GM19240 (cell line): ENCODE measurements around a stretch of chr10.

DNA sequence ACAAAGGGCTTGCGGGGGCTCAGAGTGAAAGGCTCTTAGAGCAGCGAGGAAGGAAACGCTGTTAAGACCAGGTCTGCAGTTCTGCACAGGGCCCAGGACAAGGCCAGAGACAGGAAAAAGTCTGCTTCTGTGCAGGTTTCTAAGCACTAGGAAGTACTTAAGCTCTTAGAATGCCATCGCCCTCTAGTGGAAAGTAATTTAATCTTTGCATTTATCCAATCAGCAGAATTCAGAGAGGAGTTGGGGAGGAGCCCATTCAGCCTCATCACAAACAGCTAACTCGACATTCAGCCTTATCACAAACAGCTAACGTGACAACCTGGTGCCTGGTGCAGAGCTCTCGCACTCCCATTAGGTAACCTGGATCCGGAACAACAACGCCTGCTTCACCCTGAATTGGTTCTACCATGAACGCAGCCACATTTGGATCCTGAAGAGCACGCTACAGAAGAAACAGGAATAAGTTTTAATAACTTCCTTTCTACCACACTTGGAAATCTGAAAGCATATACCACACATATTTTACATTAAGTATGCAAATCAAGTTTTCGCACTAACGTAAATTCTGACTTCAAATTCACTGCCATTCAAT is 15.1 kb downstream of the OAT start:
- RRBS: no CpG with 5 or more reads among the region's 13 CpGs

DNA sequence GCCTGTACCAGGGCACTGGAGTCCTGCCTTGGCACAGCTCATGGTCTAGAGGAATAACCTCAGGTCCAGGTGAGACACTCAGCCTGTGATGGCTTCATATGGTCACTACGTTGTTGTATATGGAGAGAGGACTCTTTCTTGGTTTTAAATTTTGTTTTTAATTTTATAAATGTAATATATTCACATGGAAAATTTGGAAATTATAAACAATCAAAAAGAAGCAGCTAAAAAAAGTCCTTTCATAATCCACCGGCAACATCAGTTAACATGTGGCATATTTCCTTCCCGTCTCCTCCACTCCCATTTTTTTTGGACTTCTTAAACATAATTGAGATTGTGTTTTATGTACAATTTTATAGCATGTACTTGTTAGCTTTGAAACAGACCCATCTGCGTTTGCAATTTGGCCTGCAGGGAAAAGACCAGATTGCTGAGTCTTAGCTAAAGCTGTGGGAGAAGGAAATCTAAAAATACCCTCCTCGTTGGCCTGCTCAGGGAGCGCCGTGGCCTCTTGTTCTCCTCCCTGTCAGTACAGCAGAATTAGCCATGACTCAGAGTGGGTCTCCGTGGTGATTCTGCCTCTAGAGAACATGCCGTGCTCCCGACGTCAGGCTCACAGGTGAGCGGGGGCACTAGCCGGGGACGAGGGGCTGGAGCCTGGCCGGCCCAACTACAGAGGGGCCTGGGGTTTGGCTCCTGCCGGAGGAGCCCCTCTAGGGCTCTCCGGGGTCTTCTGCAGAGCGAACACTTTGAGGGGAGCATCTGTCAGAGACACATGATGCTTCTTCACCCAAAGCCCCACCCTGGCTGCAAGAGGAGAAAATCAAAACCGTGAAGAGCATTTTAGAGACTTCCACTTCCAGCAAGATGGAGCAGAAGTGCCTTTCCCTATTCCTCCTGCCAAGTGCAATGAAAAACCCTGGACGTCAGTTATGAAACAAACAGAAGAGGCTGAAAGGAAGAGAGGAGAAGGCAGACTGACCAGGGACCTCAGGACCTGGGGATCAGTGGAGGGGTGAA is 98.7 kb downstream of the LHPP start:
- RRBS: 86% methylated on average over 1 of the region's 20 CpGs

DNA sequence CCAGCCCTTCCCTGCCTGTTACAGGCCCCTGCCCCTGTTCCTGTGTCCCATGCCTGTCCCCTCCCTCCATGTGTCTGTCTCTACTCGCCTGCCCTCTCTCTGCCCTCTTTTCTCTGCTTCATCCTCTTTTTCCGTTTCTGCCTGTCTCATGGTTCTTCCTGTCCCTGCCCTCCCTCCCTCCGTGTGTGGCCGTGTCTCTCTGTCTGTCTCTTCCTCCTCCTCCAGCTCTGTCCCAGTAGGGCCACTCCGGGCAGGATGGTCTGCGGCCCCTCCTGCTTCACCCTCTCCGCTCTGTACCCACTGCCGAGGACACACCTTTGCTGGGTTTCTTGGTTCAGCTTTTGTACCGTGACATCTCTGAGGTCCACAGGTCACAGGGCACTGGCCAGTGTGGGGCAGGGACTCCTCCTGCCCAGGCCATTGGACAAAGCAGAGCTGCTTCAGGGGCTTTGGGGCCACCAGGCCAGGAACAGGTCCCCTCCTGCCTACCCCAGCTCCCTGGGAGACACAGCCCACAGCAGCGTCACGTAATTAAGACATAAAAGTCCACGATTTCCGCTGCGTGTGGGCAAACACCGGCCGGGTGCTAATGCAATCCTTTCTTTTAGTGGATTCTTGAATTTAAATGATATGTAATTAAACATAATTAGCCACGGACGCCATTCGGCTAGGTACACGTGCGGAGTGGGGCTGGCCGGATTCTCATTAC is 137.2 kb downstream of the FAM53B start:
- RRBS: no CpG with 5 or more reads among the region's 22 CpGs

- RRBS: no CpG with 5 or more reads among the region's 4 CpGs
These were observed 72.7 kb downstream of the FAM53B start for GRCh38 chr10:124671514-124671783.

DNA sequence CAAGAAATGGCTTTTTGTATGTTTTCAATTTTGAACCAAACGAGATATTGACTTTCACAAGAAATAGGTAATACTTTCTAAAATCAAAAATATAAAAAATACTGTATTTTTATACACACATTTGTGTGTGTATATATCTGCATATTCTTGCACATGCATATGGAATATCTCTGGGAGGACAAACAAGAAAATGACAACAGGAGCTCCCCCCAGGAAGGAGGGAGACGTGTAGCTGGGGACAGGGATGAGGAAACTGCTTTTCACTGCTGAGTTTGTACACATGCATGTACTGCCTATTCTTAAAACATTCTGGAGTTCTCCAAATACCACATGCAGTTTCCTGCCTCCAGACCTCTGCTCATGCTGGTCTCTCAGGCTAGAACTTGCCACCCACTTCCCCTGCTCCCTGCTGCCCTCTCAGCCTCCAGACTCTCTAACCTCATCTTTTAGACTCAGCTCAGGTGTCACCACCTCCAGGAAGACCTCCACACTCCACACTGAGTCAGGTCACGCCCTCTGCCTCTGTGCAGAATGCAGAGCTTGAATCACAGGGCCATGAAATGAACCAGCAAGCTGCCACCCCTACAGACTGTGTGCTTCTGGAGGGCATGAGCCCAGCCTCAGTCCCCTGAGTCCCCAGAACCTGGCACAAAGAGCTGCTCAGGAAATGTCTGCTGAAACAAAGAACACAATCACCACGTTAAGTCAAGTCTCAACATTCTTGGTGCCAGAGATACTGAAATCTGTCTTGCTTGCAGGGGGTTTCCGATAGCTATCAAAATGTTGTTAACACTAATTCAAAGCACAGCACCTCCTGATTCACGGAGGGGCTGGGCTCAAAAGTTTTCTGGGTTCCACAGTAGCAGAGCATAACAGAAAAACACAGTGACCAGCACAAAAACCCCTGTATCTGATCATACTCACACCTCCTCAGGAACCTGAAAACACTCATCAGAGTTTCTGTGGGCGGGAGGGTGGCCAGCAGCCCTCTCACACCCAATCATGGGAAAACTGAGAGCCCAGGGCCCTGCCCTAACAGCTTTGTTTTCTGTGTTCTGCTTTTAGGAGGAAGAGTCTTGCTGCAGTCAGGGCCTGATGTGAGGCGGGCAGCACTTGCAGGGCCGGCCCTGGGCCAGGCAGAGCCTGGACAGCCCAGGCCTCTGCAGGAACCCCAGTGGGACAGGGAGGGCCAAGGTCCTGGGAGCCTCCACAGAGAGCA is 21.2 kb downstream of the FAM53B start:
- RRBS: no CpG with 5 or more reads among the region's 9 CpGs

DNA sequence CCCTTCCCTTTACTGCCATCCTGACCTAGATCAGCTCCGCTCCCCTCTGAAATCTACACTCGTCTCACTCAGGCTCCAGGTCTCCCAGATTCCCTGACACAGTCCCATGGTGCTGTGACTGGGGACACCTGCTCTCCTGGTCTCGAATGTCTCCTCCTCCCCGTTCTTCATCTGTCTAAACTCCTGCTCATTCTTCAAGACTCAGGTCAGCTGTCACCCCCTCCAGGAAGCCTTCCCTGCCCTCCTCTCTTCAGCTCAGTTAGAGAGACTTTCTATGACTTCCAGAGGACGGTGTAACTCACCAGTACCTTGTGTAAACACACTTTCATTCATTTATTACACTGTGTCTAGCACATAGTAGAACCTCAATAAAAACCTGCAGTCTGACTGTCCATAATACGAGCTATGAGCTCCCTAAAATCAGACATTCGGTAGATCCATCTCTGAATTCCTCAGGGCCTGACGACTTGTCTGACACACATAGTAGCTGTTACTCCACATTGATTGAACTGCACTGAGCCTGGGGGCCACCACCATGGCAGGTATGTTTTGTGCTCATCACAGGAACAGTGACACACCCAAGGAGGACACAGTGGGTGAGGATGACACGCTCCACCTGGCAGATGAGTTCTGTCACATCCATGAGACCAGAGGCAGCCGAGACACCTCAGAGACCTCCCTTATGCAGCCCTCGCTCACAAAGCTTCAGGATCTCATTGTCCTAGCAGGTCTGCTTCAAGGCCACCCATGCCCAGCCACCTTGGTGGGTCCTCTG is 10.2 kb downstream of the FAM53B start:
- RRBS: no CpG with 5 or more reads among the region's 11 CpGs

DNA sequence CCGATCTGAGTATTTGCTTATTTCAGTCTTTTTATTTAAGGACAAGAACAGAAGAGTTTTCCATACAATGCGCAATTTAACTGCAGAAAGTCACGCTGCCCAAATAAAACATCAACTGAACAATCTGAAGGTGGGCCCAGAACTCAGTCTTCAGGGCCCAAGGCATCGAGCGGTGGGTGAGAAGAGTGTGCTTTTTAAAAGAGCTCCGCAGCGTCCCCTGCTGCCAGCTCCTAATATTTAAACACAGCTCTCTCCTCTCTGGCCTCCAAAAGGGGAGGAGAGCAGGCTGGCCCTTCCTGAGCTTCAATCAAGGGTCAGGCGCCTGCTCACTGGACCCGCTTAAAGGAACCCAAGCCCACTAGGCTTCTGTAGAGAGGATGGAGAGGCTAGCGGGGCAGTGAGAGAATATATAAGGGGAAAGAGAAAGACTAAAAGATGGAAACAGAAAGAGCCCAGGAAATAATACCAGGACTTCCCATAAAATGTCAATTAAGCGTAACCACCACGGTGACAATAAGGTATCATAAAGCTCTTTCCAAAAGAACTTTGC is 2.9 kb downstream of the FAM53B start:
- RRBS: no CpG with 5 or more reads among the region's 12 CpGs

DNA sequence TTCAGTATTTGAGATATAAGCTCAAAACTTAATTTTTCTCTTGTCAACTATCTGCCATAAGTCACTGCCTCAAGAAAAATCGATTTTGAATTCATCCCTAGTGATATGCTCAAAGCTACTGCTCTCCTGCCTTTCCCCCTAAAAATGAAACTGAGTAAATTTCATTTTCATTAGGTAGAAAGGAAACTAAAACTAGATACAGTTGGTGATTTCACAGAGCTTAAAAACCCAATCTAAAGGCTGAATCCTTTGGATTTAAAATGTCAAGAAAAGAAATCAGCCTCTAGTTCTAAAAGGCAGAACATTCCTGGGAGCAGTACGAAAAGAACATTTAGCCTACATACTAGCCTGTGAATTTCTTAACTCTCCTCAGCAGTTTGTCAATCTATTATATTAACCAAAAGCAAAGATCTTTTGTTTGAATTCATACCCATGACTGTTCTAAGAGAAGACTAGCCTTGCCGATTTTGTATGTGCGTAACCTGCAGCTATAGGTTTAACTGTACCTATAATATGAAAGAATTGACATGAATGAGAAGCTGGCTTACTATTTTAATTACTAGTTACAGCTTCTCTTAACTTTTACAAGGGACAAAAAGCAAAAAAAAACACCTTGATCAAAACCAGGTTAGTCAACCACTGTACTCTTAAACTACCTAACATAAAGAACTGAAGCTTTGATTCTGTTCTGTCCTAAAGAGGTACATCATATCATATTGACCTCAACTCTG is 5.0 kb upstream of the FAM53B start:
- RRBS: no CpG with 5 or more reads among the region's 4 CpGs

GRCh38 chr10:124788139-124788668 is 3.5 kb downstream of the EEF1AKMT2 start:
- RRBS: no CpG with 5 or more reads among the region's 2 CpGs

DNA sequence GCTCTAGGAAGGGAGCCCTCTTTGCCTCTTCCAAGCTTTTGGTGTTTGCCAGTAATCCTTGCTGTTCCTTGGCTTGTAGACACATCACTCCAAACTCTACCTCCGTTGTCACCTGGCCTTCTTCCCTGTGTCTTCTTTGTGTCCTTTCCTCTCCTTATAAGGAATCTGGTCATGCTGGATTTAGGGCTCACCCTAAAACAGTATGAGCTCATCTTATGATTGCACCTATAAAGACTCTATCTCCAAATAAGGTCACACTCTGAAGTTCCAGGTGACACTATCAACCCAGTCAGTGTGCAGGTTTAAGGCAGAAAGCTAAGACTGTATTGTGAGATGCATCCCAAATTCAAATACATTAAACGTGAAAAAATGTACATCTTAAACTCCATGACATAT is 49.0 kb upstream of the ZRANB1 start:
- RRBS: no CpG with 5 or more reads among the region's 2 CpGs

GRCh38 chr10:125002715-125003223 is 25.1 kb downstream of the CTBP2 start:
- RRBS: 87% methylated on average over 8 of the region's 22 CpGs

- RRBS: 18% methylated on average over 2 of the region's 10 CpGs
These were observed 37.3 kb upstream of the CTBP2 start for GRCh38 chr10:125064879-125065797.

GRCh38 chr10:125127906-125128540 is 100.2 kb upstream of the CTBP2 start:
- RRBS: no CpG with 5 or more reads among the region's 5 CpGs

GRCh38 chr10:125151523-125152096 is 123.7 kb upstream of the CTBP2 start:
- RRBS: 60% methylated on average over 9 of the region's 51 CpGs

DNA sequence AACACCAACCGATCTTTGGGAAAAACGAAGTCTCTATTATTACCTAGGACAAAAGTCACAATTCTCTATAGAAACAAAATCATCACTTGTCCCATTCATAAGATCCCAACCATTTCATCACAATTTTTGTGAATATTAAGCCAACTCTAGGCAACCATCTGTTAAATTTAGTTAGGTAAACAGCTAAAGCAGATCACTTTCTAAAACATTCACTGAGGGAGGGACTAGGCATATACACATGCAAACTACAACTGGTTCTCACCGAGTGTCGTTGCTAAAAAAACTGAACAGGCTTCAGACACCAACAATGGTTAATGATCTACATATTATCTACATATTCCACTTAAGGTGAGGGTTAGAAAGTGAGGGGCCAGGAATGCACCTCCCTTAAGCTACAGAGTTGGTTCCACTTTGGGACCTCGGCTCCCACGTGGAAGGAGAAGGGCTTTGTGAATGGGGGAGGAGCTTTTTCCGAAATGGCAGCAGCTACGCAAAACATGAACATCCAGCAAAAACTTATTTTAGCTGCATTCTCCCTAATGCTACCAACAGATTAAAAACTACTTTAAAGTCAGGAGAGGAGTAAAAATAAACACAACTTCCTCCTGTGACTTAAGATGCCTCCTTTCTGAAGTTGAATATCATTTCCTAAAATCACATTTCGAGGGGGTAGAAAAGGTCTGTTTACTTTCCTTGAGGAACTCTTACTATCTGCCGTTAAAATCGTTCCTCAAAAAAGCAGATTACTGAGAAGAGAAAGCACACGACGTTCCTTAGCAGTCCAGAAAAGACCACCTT is 126.7 kb upstream of the CTBP2 start:
- RRBS: no CpG with 5 or more reads among the region's 13 CpGs

DNA sequence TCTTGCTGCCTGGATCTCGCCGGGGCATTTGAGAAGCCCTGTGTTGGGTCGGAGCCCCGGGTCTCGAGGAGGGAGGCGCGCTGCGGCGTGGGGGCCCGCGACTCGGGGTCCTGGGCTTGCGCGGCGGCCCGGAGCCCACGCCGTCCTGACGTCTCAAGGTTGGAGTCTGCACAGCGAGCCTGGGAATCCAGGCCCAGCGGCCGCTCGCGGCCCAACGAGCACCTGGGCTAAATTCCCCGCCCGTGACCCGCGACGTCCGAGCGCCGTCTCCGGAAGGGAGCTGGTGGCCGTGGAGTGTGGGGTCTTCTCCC is 133.8 kb upstream of the CTBP2 start:
- RRBS: 7% methylated on average over 15 of the region's 35 CpGs

- RRBS: no CpG with 5 or more reads among the region's 4 CpGs
These were observed 309.3 kb upstream of the CTBP2 start for GRCh38 chr10:125337105-125337607.

DNA sequence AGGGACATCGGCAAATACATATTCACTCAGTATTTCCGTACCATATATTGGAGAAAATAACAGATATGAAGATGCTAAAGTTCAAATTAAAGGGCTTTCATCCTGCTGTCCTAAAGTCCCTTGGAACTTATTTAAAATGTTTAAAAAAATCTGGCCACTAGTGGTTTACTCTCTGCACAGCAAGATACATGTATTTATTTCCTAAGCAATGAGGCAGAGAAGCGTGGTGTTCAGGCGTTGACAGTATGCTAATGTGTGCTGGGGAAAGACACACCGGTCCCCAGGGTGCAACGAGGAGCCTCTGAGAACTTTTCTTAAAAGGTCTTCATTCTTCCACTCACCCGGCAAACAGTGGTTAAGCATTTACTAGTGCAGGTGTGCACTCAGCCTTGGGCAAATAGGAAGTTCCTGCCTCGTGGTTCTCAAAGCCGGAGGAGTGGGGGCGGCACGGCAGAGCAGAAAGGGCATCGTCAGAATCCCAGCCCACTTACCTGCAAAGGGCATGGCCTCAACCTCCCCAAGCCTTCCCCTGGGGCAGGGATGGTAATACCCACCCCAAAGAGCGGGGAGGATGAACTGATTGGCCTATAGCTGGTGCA is 316.7 kb upstream of the CTBP2 start:
- RRBS: 8% methylated on average over 3 of the region's 13 CpGs

DNA sequence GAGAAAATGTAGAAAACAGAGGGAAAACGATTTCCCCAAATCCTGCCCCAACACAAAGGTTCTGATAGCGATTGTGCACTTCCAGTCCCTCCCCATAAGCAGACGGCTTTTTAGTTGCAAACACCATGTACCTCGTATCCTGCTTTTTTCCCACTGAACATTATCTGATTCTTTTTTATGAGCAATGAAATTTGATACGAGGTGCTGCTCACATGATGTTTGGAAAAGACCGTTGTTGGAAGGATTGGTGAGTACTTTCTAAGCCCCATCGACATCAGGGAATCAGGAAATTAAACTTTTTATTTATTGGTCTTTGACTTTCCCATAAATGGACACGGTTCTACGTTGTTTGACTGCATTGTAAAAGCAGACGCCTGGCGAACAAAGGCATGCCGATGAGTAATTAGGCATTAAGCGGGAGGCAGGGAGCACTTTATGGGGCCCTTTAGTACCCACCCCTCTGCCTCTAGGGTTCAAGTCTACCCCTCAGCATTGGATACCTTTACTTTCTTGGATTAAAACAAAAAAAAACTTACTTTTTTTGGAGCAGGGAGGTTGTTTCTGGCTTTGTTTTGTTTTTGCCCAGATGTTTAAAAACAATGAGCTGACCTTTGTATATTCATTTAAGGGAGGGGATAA is 49.3 kb downstream of the TEX36 start:
- RRBS: no CpG with 5 or more reads among the region's 13 CpGs

GRCh38 chr10:125773805-125774270 is 1.8 kb downstream of the MMP21 start:
- RRBS: 84% methylated on average over 33 of the region's 55 CpGs